NCI-H460 (cell line): ENCODE measurements around a stretch of chr14.

DNA sequence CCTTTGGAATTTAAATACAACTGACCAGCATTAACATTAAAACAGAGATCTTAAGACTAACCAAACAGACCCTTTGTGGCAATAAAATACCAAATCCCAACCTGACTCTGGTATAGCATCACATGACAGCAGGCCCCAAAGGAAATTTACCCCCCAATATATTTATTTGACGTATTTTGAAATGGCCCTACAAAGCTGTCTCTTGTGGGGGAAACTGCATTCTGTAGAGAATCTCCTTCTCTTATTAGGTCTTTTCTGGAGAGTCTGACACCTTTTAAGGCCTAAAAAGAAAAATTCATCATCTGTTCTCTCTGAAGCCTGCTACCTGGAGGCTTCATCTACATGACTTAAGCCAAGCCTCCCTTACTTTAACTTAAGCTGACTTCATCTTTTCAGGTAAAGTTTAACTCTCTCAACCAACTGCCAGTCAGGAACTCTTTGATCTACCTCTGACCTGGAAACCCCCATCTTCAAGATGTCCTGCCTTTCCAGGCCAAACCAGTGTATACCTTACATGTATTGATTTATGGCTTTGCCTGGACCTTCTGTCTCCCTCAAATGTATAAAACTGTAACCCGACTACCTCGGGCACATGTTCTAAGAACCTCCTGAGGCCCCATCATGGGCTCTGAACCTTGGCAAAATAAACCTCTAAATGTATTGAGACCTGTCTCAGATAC lies 17.4 kb downstream of the GSTZ1 start:
RAMPAGE:
- cytosol, long total RNA = no peak
- long total RNA = no peak
- nucleus, long total RNA = no peak

GRCh38 chr14:77456995-77457489 lies 359 bp downstream of the VIPAS39 start:
RAMPAGE:
- cytosol, long total RNA = no peak
- long total RNA = no peak
- nucleus, long total RNA = no peak

RAMPAGE:
- cytosol, long total RNA = no peak
- long total RNA = no peak
- nucleus, long total RNA = no peak
These were observed 23.1 kb downstream of the SPTLC2 start for GRCh38 chr14:77593263-77593876.

DNA sequence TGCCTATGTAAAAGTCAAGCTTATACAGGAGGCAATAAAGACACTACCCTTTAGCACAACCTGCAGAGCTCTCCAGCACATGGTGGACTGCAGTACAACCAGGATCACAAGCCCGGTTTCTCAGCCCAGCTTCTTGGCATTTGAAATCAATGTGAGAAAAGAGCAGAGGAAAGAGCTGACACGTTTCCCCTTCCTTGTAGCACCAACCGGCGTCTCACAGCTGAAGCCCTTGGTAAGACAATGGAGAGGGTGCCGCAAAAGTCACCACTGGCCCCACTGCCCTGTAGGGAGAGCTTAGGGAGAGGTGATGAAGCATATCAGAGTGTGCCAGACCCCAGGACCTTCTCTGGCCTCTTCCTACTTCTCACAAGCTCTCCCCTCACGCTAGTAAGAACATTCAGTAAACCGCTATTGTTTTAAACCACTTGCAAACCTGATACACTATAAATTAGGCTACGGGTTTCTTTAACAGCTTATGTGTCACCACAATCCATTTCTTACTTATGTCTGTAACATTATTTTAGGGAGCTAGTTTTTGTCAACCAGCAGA lies 8.5 kb downstream of the SPTLC2 start:
RAMPAGE:
- cytosol, long total RNA = no peak
- long total RNA = no peak
- nucleus, long total RNA = no peak

DNA sequence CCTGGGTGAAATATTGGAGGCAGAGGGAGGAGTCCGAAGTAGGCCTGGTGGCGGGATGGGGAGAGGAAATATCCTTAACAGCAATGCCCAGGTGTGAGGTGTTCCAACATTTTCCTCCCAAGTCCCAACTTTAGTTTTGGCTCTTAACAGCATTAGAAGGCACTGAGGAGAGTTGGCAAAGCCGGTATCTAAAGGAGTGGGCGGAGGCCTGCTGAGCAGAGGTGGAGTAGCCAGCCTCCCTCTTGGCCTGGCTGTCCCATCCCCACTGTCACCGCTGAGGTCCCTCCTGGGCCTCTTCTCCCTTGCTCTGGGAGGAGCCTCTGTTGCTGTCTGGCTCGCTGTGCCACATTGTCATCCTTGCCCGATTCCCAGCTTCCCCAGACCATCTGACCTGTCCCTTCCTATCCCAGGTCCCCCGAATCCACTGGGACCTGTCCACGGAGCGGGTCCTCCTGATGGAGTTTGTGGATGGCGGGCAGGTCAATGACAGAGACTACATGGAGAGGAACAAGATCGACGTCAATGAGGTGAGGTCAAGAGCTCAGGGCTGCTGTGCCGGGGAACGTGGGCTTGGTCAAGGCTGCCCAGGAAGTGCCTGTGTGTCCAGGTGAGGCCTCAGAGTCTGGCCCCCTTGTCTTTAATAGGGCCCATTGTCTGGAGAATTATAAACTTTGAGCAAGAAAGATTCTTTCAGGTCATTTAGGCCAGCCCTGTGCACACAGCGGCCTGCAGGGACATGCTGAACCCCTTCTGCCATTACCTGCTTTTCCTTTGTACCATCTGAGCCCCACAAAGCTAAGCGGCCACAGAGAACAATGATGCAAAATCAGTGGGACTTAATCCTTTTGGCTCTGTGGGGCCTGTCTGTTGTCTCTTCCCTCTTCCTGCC lies 107.7 kb downstream of the ADCK1 start:
RAMPAGE:
- cytosol, long total RNA = no peak
- long total RNA = no peak
- nucleus, long total RNA = no peak

DNA sequence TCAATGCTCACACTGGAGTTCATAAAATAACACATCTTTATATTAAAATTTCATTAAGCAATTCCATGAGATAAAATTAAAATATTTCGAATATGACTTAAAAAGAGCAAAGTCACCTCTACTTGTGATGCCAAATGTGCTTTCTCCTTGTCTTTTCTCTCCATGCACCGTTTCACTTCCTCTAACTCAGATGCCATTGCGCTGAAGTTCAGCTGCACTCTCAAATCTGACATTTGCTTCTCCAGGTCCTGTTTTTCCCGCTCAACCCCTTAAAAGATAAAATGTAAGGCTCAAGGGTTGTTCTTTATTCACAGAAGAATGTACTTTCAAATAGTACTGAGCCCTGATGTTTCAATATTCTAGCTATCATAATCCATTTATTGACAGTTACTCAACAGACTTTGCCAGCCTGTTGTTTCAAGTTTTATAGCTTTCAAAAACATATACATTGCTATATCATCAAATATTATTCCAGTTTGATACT lies 110.5 kb downstream of the CEP128 start:
RAMPAGE:
- cytosol, long total RNA = no peak
- long total RNA = no peak
- nucleus, long total RNA = no peak

GRCh38 chr14:81164152-81164653 lies 56.6 kb downstream of the GTF2A1 start:
RAMPAGE:
- cytosol, long total RNA = no peak
- long total RNA = no peak
- nucleus, long total RNA = no peak

RAMPAGE:
- cytosol, long total RNA = no peak
- long total RNA = no peak
- nucleus, long total RNA = no peak
These were observed 50.2 kb downstream of the GTF2A1 start for GRCh38 chr14:81170578-81171023.

DNA sequence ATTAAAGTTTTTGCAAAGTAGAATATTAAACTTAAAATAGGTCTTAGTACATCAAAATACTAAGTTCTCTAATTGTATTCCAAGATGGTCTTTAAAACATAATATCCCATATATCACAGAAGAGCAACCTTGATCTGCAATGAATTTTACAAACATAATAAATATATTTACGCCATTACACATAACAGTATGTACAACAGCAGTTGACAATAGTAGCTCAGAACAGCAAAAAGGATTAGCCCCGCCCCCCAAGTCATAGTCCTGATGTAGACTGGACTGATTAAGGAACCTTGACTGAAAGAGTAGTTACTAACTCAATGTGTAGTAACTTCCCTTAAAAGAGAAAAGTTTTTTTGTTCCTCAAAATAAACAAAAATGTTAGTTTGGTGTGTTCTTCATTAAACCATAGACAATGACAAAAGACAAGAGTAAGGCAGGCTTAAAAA lies 44.6 kb downstream of the GTF2A1 start:
RAMPAGE:
- cytosol, long total RNA = no peak
- long total RNA = no peak
- nucleus, long total RNA = no peak

DNA sequence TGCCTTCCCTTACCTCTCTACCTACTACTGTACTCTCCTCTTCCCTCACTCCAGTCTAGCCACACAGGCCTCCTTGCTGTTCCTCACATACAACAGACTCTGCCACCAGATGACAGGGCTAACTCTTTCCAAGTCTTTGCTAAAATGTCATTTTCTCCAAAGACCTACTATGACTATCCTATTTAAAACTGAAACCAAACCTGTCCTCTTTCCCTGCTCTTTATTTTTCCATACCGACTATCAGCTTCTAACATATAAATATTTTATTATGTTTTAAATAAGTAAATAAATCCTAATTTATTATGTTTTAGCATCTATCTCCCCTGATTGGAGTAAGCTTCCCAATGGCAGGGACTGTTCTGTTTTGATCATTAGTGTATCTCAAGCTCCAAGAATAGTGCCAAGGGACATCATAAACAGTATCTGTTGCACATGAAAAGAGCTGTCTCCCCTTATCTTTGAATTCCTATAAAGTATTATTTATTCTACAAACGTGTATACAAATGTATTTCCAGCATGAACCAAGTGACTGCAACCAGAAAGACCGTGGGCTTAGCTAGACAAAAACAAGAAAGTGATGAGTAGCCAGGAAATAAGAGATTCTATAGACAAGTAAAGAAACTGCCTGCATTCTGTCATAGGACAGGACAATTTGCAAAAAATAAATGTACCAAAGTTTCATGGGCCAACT lies 37.8 kb downstream of the GTF2A1 start:
RAMPAGE:
- cytosol, long total RNA = no peak
- long total RNA = no peak
- nucleus, long total RNA = no peak

GRCh38 chr14:81266373-81267377 lies 45.9 kb upstream of the GTF2A1 start:
RAMPAGE:
- cytosol, long total RNA = no peak
- long total RNA = no peak
- nucleus, long total RNA = no peak

DNA sequence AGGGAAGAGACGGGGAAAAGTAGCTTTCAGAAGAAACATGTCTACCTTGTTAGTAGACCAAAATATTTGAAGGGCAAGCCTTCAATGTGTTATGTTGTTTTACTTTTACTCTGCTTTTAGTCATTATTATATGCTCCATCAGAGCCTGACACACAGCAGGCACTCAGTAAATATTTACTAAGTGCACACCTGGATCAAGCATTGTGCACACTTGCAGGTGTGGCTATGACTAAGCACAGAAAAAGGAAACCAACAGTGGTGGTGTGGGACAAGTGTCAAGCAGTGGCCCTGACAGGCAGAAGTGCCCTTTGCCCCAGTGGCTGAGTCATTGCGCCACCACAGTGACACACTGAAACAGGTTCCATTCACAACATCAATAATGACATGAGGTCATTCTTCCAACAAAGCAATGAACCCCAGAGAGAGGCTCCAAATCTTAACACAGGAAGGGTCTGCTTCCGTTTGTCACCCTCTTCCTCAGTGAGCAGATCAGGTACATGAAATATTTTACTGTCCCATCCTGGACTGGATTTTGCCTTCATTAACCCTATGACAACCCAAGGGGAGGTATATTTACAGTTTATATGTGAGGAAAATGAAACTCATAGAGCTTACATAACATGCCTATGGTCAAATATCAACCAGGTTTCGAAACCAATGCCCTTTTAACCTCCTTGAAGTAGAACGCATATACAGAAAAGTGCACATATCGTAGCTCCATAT lies 82.6 kb upstream of the GTF2A1 start:
RAMPAGE:
- cytosol, long total RNA = no peak
- long total RNA = no peak
- nucleus, long total RNA = no peak

GRCh38 chr14:81393278-81393864 lies 6.8 kb downstream of the STON2 start:
RAMPAGE:
- cytosol, long total RNA = no peak
- long total RNA = no peak
- nucleus, long total RNA = no peak

RAMPAGE:
- cytosol, long total RNA = no peak
- long total RNA = no peak
- nucleus, long total RNA = no peak
These were observed 1541.7 kb upstream of the FLRT2 start for GRCh38 chr14:83988301-83988634.

RAMPAGE:
- cytosol, long total RNA = no peak
- long total RNA = no peak
- nucleus, long total RNA = no peak
These were observed 1358.6 kb upstream of the FLRT2 start for GRCh38 chr14:84171368-84171696.

GRCh38 chr14:85552843-85553579 lies 23.1 kb downstream of the FLRT2 start:
RAMPAGE:
- cytosol, long total RNA = no peak
- long total RNA = no peak
- nucleus, long total RNA = no peak

GRCh38 chr14:85735046-85735357 lies 205.1 kb downstream of the FLRT2 start:
RAMPAGE:
- cytosol, long total RNA = no peak
- long total RNA = no peak
- nucleus, long total RNA = no peak

GRCh38 chr14:87611588-87611833 lies 381.5 kb downstream of the GALC start:
RAMPAGE:
- cytosol, long total RNA = no peak
- long total RNA = no peak
- nucleus, long total RNA = no peak

GRCh38 chr14:88044315-88044630 lies 39.3 kb downstream of the GPR65 start:
RAMPAGE:
- cytosol, long total RNA = no peak
- long total RNA = no peak
- nucleus, long total RNA = no peak

DNA sequence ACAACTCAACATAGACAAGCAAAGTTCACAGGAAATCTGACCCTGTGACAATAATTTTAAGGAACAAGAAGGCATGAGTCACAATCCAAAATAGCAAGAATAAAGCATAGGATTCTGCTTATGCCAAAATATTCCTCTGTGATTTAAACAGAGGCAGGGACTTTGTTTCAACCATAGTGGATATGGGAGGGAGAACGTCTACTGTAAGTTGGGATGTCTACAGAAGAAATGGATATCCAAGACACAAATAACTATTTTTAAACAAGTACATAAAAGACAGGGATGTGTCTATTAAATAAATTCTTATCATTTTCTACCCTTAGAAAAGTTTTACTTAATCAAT lies 44.5 kb downstream of the GPR65 start:
RAMPAGE:
- cytosol, long total RNA = no peak
- long total RNA = no peak
- nucleus, long total RNA = no peak